ENCODE results near the gene DNAH10.

GRCh38 chr12:123118462-123119166, 32.3 kb downstream of the PITPNM2 start:
- PRO-cap: no peak
- RRBS, 2 experiments: no CpG with 5 or more reads among the region's 14 CpGs

DNA sequence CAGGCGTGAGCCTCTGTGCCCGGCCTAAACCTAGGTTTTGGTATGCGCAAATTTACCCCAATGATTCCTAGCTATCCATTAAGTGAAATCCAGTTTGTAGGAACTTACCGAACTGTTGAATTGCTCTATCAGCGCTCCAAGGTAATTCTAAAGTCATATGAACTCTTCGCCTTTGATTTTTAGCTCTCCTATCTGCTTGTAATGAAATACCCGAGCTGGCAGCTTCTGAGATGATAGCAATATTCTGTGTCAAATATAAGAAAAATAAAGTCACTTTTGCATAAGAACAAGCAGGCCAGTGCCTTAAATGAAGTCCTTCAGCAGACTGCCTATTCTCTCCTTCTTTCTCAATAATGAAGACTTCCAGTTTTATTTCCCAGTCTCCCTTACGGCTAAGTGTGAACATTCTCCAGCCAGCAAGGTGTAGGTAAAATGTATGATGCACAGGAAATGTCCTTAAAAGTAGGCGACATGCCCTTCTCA, 45.5 kb upstream of the CDK2AP1 start:
- PRO-cap: no peak
- RRBS, 2 experiments: no CpG with 5 or more reads among the region's 9 CpGs

GRCh38 chr12:123365533-123366077, 958 bp upstream of the SBNO1 start:
- PRO-cap: bidirectional peak, plus-strand start at chr12:123365593, minus-strand start at chr12:123365598
- RRBS, 2 experiments: 0 to 2% methylated on average over 9 of the region's 19 CpGs

- PRO-cap: no peak
- RRBS, 2 experiments: no CpG with 5 or more reads among the region's 13 CpGs
Observed at GRCh38 chr12:123520515-123521093, 12.9 kb downstream of the RILPL1 start.

DNA sequence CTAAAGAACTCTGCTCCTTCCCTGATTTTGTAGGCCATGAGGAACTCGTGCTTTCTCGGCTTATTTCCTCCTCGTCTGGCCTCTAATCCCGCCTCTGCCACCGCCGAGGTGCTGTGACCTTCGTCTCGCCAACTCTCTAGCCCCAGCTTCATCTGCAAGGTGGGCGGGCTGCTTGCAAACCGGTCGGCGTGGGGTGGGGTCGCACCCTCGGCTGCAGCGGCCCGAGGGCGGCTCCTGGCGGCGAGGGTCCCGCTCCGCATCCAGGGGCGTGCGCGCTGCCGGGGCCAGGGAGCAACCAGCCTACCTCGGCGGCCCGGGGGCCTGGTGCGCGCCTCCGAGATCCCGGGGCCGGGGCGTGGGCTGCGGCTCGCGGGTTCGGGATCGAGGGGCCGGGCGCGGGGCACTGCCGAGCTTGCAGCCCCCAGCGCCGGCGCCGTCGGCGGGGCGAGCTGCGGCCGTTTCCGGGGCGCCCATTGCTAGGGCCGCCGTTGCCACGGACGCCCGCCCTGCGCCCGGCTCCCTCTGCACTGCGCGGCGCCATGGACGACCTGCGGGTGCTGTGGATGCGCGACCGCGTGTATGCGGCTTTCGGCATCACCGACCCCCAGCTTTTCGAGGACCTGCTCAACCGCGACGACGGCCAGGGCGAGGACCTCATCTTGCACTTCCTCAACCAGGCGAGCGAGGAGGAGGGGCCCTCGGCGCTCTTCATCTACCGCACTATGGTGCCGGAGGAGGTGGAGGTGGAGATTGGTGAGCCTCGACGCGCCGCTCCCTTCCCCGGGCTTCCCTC, at the start of gene DNAH10:
Gene DNAH10, plus strand, starts transcription at position 504 of the 793 bp plus-strand sequence.
- PRO-cap: no peak
- RRBS, 2 experiments: 47 to 96% methylated on average over 31 to 37 of the region's 90 CpGs

GRCh38 chr12:123861639-123862111, 99.6 kb downstream of the DNAH10 start:
- PRO-cap: no peak
- RRBS, 2 experiments: no CpG with 5 or more reads among the region's 7 CpGs

GRCh38 chr12:124190828-124191447, 104.0 kb upstream of the RFLNA start:
- PRO-cap: no peak
- RRBS, 2 experiments: no CpG with 5 or more reads among the region's 10 CpGs

DNA sequence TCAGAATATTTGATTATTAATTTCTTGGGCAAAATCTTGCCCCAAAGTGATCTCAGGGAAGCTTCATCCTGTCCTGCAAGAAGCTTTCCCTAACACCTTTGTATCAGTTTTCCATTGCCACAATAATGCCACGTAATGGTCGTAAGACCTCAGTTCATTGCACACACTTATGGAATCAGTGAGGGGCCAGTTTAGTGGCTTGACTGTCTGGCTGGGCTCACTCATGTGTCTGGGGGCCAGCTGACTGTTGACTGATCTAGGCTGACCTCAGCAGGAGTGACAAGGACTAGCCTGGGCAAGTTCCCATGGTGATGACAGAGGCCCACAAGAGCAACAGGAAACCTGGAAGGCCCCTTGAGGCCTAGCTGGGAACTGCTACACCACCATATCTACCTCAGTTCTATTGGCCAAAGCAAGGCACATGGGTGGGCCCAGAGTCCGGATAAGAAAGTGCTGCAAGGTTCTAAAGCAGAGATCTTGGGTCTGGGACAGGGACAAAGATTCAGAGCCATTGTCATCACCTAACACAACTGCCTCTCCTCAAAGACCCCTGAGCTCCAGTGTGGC, 21.3 kb upstream of the RFLNA start:
- PRO-cap: bidirectional peak, plus-strand start at position 420 of the sequence, minus-strand start at position 281 of the sequence
- RRBS, 2 experiments: no CpG with 5 or more reads among the region's 3 CpGs

- PRO-cap: no peak
- RRBS, 2 experiments: 92 to 93% methylated on average over 5 of the region's 24 CpGs
Observed at GRCh38 chr12:124333940-124334629, 39.2 kb downstream of the RFLNA start.

DNA sequence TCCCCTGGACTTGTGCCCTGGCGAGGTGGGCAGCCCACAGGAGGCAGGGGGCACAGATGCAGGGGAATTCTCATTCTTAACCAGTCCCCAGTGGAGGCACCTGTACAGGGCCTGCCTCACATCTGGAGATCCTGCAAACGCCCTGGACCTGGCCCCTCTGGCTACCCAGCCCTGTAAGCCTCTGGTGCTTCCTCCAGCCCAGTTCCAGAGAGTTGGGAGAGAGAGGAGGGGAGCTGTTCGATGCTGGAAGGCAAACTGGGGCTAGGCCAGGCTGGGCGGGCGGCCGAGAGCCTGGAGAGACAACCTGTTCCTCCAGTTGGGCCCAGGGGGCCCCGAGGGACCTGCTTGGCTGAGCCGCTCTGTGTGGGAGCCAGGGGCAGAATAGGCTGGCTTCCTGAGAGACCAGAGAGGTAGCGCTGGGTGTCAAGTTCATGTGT, 64.6 kb downstream of the RFLNA start:
- PRO-cap: no peak
- RRBS, 2 experiments: no CpG with 5 or more reads among the region's 9 CpGs

- PRO-cap: no peak
- RRBS, 2 experiments: no CpG with 5 or more reads among the region's 10 CpGs
Observed at GRCh38 chr12:124441469-124441942, 125.9 kb downstream of the NCOR2 start.

GRCh38 chr12:124453126-124453981, 114.1 kb downstream of the NCOR2 start:
- PRO-cap: no peak
- RRBS, 2 experiments: 67 to 87% methylated on average over 2 of the region's 26 CpGs

DNA sequence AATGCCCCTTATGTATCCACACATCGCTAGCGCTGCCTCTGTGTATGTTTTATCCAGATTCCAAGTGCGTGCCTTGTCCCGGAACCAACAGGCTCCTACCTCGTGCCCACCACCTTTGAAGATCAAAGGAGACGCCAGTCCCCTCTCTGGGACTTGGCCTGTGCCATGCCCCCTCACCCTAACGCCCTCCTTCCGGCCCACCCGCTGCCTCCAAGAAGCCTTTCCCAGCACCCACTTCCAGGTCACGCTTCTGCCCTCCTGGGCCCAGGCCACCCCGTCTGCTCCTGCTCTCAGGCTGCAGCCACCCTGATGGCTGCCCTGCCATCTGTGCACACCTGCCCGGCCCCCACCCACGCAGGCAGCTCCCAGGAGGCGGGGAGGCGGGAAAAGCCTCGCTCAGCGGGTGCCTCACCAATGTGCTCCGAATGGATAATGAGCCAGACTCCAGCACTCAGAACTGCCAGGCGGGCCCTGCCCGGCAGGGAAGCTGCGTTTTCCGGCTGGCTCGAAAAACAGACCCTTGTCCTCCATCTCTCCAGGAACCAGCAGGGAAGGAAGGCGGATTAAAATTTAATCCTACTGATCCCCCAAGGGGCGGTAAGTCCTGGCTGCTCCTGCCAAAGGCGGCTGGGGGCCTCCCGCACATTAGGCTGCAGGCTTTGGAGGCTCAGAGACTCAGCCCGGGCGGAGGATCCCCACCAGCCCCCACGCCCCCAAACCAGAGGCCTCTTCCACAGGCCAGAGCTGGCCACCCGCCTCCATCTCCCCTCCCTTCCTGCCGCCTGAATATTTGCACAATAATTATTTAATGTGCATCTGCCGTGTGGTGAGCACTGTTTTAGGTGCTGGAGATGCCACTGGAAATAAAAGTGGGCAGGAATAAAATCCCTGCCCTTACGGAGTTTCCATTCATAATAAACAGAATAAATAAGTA, 104.0 kb downstream of the NCOR2 start:
- PRO-cap: no peak
- RRBS, 2 experiments: no CpG with 5 or more reads among the region's 34 CpGs

GRCh38 chr12:124469404-124469954, 97.9 kb downstream of the NCOR2 start:
- PRO-cap: no peak
- RRBS, 2 experiments: no CpG with 5 or more reads among the region's 5 CpGs

GRCh38 chr12:124472871-124473308, 94.5 kb downstream of the NCOR2 start:
- PRO-cap: no peak
- RRBS, 2 experiments: no CpG with 5 or more reads among the region's 12 CpGs

- PRO-cap: bidirectional peak, plus-strand start at chr12:124518390, minus-strand start at chr12:124518328; bidirectional peak, plus-strand start at chr12:124518793, minus-strand start at chr12:124518576
- RRBS, 2 experiments: 4 to 5% methylated on average over 11 of the region's 54 CpGs
Observed at GRCh38 chr12:124517941-124518924, 49.2 kb downstream of the NCOR2 start.

- PRO-cap: no peak
- RRBS, 2 experiments: no CpG with 5 or more reads among the region's 15 CpGs
Observed at GRCh38 chr12:124538272-124538851, 29.1 kb downstream of the NCOR2 start.

DNA sequence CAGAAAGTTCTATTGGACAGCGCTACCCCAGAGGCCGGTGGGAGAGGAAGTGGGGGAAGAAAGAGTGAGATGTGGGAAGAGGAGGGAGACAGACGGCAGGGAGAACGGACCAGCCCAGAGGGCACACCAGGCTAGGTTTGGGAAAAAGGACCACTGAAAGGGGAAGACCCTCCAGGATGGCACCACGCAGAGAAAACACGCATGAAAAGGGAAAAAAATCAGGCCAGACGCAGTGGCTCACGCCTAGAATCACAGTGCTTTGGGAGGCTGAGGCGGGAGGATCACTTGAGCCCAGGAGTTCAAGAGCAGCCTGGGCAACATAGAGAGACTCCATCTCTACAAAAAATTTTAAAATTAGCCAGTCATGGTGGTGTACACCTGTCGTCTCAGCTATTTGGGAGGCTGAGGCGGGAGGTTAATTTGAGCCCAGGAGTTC, 5.9 kb downstream of the NCOR2 start:
- PRO-cap: no peak
- RRBS, 2 experiments: no CpG with 5 or more reads among the region's 11 CpGs

DNA sequence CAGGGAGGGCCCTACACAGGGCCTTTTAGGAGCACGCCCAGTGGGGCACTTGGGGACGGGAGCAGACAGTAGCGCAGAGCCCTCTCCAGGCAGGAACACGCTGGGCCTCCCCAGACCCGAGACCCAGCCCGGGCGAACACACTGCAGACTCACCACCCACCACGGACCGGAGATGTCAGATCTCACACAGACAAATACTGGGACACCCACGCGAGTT, 529 bp upstream of the NCOR2 start:
- PRO-cap: bidirectional peak, plus-strand start at position 40 of the sequence, minus-strand start outside the sequence
- RRBS, 2 experiments: 4 to 15% methylated on average over 3 to 5 of the region's 11 CpGs

GRCh38 chr12:124582132-124582544, 14.7 kb upstream of the NCOR2 start:
- PRO-cap: no peak
- RRBS, 2 experiments: no CpG with 5 or more reads among the region's 8 CpGs

Data from HEK293 (cell line).